Duodenum (tissue), 1 donor: ENCODE data around the gene GSTM5.

DNA sequence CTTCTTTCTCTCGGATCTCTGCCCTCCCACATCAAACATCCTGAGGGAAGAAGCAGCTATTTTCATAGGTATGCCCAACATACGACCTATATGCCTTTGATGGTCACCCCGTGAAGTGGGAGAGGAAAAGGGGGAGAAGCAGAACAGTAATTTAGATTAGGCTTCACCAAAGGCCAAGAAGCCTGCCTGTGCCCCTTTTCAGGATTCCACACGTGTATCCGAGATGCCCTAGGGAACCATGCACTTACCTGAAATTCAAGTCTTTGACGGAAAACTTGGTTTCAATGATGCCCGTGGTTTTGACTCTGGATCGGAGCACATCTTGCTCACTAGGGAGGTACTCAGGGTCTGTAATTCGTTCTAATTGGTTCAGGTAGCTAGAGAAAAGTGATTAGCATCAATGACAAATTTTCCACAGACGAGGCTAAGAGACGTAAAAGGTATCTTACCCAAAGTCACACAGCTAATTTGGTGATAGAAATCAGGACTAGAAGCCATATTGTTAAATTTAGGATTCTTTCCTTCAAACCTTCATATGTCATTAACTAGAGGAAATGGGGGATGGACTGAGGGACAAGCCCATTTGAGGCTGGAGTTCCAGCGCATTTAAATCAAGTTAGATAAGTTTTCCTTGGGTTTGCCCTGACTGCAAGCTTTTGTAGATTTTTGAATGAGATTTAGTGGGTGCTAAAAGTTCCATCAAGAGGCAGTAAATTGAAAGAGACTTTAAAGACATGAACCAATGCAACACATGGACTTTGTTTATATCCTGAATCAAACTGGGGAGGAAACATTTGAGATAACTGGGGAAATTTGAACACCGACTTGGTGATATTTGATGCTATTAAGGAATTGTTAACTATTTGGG is 13.1 kb downstream of the GNAT2 start:
- PRO-cap: no peak

DNA sequence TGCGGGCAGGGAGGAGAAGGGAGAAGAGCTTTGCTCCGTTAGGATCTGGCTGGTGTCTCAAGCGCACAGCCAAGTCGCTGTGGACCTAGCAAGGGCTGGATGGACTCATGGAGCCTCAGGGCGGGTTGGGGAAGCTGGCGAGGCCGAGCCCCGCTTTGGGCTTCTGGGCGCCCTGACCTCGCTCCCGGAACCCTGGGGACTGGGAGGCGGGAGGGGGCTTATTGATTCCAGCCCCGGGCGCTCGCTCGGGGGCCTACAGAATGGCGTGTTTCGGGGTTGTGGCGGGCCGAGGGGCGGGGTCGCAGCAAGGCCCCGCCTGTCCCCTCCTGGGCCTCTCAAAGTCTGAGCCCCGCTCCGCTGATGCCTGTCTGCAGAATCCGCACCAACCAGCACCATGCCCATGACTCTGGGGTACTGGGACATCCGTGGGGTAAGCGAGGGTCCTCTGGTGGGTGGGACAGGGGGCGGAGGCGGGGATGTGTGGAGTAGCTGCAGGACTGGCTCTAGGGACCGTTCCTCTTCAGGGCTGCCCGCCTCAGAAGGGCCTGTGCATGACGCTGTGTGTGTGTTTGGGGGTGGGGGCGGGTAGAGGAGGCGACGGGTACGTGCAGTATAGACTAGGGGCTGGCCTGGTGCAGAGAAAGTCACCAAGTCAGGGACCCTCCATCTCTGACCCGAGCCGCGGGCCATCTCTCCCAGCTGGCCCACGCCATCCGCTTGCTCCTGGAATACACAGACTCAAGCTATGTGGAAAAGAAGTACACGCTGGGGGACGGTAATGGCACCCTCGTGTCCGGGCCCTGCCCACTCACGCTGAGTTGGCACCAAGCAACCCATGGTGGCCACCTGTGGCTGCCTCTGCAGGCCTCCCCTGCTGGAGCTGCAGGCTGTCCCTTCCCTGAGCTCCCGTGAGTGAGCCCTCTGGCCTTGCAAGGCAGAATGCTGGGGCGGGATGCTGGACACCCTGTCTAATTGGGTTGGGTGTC is at the start of gene GSTM5:
Gene GSTM5 (plus strand): TSS at position 333 of the 986 bp plus-strand sequence.
- PRO-cap: no peak

GRCh38 chr1:109794271-109794762 is 30.6 kb upstream of the EPS8L3 start:
- PRO-cap: no peak

GRCh38 chr1:109895831-109896409 is 14.7 kb upstream of the CSF1 start:
- PRO-cap: no peak

DNA sequence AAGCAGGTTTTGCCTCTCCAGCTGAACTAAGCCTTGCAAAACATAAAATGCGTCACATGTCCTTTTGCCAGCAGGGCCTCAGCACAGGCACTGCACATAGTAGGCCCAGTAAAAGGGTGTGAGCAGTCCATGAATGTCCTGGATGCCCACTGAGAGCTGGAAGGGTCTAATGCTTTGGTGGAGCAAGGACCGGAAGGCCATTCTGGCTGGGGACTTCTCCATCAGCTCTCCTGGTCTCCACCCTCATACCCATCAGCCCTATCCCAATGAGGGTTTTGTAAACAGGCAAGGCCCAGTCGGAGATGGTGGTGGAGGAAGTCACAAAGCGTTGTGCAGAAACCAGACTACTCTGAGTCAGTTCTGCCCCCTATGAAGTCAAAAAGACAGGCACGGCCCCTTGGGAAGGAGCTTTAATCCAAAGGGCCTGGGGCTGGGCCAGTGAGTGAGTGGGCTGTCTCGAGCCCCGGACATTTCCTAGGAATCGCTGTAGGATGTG is 566 bp upstream of the AHCYL1 start:
- PRO-cap: no peak

DNA sequence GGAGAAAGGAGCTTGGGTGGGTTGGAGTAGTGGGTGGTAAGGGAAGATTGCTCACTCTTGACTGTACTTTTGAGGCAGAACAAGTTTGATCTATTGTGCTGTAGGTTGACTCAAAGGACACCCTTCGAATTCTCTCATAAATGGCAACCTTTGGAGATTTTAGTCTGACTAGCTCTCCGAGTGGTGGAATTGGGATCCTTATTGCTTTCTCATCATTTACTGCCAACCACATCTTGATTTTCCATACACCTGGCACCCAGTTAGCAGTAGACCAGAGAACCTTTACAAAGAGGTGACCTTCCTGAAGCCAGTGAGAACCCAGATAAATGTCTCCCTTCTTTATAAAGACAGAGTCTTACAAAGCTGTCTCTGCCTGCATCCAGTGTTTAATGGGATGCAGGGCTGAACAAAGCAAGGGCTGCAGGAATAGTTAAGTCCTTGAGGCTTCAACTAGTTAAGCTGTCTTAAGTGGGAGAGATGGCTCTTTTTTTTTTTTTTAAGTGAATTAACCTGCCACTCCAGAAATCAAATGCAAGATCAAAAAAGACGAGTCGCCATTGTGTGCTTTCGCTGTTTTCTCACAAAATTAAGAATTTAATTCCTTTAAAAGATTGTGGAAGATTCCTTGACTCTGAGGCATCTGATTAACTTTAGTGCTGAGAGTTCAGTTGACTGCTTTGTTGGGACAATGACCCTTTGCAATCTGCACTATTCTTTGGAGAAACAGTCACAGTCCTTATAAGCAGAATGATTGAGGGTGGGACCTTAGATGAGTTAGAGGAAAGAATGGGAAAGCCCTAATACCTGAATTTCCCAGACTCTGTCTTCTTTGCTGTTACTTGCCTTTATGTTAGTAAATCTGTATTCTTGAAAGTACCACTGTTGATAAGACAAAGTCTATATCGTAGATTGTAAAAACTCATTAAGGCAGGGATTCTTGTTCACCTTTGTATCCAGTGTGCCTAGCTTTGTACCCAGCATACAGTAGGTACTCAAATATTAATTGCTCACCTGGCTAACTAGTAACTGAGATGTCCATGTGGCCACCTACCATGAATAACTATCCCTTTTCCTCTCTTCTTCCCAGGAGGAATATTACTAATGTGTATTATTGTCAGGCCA is 1.6 kb downstream of the AHCYL1 start:
- PRO-cap: no peak

DNA sequence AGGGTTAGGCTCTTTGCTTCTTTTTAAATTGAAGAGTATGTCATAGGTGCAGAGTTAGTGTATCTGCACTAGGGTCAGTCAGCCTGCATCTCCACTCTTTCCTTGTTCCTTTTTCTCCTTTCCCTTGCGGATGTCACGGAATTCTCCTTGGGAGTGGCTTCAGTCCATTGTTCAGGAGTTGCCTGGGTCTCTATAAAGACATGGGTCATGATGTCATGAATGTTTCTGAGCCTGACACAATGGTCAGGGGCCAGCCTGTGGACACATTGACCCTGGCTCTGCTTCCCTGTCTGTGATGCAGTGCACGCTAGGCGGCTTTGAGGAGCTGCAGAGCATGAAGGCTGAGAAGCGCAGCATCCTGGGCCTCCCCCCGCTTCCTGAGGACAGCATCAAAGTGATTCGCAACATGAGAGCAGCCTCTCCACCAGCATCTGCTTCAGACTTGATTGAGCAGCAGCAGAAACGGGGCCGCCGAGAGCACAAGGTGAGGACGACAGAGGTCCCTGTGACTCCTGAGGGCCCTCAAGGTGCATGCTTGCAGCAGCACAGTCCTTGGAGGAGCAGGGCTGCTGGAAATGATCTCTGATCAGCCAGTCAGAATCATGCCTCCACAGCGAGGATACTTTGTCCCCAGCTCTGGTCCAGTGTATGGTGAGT is 8.5 kb downstream of the STRIP1 start:
- PRO-cap: no peak

- PRO-cap: no peak
Measured at GRCh38 chr1:110383338-110384194, 7.3 kb downstream of the SLC16A4 start.

GRCh38 chr1:110401235-110401621 is 6.3 kb downstream of the LAMTOR5 start:
- PRO-cap: no peak

GRCh38 chr1:110450036-110450625 is 818 bp upstream of the PROK1 start:
- PRO-cap: no peak

DNA sequence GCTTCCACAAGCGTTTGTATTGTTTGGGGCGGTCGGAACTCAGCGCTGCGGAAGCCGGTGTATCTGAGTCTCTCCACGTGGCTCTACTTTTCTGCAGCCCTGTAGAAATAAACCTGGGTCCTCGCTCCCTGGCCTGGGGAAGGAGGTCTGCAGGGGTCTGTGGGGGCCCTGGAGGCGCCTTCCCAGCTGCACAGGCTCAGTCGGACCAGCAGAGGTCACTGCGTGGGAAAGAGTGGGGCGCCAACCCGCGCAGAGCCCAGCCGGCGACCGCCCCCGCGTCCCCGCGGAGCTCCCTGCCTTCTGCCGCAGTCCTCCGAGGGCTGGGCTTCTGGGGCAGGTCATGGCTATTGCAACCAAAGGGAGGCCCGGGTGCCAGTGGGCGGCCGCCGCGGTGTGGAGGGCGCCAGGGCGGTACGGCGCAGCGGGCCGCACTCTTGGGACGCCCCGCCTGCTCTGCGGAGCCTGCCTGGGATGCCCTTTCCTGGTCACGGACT is 36.3 kb upstream of the KCNA10 start:
- PRO-cap: no peak

- PRO-cap: no peak
Measured at GRCh38 chr1:110671173-110671735, 3.5 kb downstream of the KCNA3 start.

DNA sequence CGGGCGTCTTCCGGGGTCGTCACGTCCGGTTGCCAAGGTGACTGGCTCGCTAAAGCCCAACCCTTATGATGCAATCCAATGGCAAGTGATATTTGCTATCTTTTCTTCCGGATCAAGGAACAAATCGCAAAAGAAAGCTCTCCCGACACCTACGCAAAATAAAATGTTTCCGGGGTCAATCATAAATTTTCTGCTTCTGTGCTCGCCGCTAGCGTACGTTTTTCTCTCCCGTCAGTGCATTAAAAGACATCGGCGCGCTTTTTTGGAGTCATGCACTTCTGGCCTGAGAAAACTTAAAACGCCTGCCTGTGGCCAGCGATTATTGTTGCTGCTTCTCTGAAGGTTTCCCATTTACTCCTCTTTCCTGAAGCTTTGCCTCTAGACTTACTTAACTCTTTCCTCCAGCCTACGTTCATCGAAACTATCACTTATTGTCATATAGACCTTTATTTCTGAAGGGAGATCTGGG is 441 bp upstream of the LRIF1 start:
- PRO-cap: bidirectional peak, plus-strand start at position 122 of the sequence, minus-strand start outside the sequence

GRCh38 chr1:111127734-111128895 is 11.8 kb downstream of the DRAM2 start:
- PRO-cap: no peak

GRCh38 chr1:111422372-111423458 is 4.8 kb downstream of the OVGP1 start:
- PRO-cap: no peak

DNA sequence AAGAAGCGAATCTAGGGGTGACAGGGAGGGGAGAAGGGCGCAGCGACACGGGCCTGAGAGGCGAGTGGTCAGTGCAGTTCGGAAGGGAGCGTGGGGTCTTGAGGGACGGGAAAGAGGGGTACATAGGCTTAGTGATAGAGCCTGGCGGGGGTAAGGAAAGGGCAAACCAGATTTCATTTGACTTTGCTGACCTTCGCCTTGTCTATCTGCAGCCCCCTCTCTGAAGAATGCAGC is 278 bp downstream of the ATP5PB start:
- PRO-cap: no peak

GRCh38 chr1:111470858-111471630 is 2.7 kb upstream of the C1orf162 start:
- PRO-cap: no peak

DNA sequence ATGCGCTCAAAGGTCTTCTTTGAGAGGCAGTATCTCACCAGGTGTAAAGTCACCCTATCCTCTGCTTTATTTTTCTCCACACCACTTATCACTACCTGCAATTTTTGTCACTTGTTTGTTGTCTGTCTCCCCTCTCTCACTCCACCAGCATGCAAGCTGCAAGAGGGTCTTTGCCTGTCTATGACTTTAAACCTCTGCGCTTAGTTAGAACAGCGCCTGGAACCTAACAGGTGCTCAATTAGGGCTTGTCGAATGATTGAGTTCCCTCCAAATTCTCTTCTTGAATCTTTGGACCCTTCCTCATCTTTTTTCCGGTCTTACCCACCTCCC is 375 bp upstream of the RAP1A start:
- PRO-cap: no peak

DNA sequence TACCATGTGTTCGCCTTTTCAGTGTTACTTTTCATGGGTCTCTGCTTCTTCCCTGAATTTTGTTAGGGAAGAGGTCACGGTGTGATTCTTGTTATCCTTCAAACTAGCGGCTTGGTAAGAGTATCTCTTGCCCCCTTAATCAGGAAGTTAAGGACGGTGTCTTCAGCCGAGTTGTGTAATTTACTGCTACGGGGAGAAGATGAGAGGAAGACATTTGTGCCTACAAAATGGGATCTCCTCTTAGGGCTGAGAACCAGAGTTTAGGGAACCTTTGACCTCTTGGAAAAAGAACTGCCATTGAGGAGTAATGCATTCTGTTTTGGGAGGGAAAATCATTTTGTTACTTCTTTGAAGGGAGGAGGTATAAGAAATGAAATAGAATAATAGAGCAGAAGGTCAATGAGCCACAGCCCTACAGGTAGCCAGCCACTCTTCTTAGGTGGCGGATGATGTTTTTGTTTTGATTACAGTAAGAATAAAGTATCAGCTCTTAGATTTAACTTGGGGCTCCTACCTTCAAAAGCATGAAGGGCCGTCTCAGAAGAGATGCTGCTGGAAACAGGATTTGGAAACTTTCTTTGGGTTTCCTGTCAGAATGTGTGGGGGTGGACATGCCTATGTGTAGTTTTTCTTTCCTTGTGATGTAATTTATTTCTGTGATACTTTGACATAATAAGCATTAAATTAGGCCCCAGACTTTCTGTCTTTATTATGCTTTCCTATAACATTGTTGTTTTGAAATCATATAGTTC is 1.3 kb downstream of the RAP1A start:
- PRO-cap: no peak

DNA sequence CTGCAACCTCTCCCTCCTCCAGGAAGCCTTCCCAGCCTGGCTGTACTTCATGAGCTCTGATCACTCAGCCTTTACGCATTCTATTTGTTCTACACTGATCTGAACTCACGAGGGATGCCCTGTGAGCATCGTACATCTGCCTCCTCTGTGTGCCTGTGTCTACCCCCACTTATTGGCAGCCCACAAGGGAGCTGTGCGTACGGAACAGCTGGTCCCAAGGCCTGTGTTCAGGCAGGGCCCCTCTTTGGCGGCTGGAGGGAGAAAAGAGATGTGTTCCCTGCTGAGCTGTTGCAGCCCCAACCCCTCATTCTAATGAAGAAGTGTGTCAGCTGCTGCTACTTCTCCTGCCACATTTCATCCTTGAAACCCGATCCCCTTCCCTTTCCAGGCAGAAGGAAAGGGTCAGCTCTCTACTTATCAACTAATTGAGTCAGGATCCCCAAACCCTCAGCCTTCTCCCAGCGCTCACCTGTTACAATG is 3.3 kb downstream of the INKA2 start:
- PRO-cap: no peak